Endometrial microvascular endothelial cells (primary cell): ENCODE results near the genes SLC22A14, RPL14 and CTNNB1.

DNA sequence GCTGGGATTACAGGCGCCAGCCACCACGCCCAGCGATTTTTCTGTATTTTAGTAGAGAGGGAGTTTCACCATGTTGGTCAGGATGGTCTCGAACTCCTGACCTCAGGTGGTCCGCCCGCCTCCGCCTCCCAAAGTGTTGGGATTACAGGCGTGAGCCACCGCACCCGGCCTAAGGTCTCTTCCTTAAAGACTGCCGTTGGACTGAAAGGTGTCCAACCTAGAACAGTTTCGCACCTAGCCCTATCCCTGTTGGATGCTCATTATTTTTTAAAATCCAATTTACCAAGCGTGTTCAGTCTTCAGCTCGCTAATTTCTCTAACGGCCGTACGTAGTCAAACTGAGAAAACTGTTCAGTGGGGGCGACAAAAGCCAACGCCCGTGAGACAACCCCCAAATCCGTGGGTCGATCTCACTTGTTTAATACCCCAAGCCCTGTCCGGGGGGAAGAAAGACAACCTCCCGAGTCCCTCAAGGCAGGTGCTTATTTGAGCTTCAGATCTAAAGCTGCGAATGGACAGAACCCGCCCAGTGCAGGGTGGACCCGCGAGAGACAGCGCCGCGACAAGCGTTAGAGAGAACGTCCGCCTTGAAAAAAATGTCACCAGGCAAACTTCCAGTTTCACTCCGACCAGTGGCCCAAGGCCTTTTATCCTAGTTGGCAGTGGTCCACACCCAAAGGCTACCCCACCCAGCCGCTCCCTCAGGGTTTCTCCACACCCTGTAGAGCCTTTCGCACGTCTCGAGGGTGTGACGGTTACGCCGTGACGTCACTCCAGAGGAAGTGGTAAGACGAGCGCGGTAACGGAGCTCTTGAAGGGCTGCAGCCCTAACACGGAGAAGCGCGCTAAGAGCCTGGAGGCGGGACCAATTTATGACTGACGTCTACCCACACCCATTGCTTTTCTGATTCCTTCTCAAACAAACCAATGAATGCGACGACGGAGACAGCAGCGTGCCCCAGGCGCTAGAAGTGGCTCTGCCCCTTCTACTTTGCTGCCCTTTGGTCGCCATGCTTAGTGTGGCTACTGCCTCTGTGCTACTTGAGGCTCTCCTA is 734 bp upstream of the OXSR1 start:
- RAMPAGE, long total RNA = no peak

DNA sequence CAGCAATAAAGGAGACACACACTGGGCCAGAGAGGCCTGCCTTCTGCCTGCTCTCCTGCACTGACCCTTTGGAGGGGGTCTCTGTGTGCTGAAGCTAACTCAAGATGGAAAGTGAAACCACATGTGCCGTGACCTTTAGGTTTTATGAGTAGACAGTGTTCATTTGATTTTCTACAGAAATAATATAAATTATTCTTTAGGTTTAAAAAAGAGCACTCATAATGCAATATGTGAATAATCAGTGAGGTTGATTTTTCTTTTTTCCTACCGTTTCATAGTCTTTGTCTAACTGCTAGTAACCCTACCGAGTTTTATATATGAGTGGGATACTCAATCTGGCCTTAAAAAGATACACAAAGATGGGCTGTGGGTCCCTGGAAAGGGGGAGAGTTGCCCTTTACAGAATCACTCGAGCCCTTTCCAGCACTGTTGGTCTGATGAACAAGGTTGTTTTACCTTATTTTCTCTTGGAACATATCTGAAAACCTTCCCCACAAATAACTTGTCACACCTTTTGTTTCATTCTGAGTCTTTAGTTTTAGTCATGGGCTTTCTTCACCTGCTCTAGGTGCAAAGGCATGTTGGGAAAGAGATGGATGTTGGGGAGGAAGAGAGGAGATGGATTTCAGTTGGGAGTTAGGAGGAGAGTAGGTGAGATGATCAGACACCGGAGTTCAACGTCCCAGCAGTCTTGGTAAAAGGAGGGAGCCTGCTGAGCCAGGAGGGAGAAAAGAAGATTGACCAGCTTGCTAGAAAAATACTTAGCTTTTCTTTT is 11.6 kb upstream of the SLC22A13 start:
- RAMPAGE, long total RNA = no peak

- RAMPAGE, long total RNA = no peak
Observed at GRCh38 chr3:38282109-38282418, at the start of gene SLC22A14. TSS of gene SLC22A14 (plus strand) at chr3:38282294.

DNA sequence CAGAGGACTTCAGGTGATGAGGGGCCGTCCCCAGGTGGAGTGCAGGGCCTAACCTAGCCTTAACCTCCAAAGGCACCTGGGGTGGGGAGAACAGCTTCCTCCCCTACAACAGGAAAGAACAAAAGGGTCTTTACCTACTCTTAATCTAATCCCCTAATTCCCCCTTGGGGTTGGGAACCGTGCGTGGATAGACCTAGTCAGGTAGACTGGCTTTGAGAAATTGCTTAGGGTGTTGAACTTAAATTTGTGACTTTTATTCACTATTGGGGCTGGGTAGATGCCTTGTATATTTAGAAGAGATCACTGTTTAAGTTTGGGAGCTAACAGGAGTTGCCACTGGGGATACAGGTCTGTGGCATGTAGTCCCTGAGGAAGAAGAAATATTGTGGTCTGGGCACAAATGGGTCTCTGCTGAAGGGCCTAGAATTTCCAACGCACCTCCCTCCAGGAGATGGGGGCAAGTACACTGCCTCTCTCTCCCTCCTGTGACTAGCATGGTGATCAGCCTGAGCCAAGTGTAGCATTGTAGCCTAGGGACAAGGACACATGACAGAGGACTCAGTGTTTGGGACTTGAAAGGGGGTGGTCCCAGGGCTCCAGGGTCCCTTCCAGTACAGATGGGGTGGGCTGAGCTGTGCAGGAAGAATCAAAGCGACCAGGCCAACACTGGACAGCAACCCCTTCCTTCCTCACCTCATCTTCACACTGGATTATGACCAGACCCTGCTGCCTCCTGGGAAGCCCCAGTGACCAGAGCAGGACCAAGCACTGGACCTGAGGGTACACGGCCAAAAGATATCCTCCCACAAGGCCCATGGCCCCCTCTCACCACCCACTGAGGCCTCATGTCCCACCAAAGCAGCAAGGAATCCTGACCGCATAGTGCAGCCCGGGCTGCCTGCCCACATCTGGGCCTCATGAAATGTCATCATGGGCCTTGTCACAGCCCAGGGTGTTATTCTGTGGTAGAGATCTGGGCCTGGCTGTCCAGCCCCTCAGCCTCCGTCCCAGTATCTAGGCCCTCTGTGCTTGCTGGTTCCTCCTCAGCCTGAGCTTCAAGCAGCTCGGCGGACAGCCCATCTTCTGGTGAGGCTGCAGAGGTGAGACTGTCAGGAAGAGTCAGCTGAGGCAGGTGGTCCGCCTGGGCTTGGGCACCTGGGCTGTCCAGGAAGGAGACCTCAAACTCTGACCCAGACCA is 9.7 kb downstream of the GORASP1 start:
- RAMPAGE, long total RNA = no peak

DNA sequence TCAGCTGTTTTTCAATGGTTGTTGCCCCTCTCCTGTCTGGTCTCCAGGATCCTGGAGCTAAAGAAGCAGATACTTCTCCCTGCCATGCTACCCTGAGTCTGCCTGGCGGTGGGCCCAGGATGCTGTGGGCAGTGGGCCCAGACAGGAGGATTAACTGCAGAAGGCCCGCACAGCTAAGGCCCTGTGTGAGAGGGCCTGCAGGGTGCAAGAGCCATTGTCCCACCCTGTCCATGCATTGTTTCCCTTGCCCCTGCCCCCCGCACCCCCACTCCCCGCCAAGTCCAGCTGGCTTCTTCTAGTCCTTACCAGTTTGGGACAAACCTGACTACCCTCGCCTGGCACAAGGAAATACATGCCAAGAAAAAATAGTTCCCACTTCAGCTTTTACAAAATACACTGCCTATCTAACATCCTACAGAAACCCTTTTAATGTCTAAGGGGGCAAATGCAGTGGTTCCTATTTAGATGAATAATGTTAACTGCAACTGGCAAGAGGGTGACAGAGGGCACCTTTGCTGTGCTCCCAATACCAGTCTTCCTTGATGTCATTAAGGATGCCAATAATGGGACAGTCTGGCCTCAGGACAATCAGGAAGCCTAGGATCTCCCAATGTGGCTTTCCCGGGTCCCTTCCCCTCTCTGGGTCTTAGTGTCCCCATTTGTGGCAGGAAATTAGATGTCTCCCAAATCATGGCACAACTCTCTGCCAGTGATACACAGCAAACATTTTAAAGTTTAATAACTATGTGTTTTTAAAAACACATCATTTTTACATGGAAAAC is 14.1 kb downstream of the CSRNP1 start:
- RAMPAGE, long total RNA = no peak

GRCh38 chr3:39141277-39141916 is 12.0 kb downstream of the CSRNP1 start:
- RAMPAGE, long total RNA = no peak

DNA sequence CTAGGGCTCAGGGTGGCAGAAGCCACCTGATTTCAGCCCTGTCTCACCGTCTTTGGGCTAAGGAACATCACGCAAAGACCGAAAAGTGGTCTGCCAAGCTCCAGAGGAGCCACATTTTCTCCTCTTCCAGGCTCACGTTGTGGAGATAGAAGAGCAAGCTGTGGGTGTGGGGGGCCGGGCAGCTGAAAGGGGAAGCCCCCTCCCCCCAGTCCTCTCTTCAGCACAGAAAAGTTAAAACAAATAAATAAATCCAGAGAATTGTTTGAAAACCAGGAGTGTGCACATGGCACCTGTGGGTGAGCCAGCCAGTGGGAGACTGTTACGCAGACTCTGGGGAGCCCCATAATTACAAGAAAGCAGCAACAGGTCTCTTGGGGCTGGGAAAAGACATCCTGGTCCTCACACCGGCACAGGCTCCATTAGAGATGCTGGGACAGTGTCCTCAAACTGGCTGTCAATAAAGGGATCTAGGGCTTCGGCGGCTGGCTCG is 10.7 kb downstream of the CSRNP1 start:
- RAMPAGE, long total RNA = no peak

DNA sequence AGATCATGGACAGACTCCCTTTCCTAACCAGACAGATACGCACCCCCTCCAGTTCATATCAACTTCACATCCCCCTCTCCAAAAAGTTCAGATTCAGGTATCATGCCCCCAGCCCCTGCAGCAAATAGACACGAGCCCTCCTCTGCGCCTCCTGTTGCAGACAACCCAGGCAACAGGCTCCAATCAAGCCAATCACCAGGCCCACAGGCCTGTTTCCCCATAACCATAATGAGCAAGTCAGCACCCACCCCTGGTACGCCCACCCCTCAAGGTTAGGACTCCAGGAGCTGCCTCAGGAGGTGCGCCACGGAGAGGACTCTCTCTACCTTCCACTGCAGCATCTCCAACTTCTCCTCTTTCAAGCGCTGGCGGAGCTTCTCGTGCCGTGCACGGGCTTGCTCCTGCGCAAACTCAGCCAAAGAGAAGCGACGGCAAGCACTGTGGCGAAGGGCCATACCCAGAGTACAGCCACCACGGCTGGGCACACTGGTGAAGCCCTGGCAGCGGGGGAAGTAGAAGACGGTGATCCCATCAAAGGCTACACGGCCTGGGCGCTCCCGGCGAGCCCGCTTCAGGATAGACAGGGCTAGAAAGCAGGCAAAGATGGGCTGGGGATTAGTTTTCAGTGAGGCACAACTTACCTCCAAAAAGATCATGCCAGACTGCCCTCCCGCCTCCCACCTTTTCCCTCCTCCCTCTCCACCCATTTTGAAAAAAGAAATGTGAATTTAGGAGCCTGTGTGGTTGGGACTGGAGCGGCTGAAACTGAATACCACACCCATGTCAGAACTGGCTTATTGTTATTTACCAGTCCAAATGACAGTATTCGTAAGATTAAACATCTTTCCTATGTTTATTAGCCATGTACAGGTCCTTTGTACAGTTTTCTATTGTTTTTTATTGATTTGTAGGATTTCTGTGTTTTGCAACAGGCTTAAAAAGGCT is 8.4 kb downstream of the CSRNP1 start:
- RAMPAGE, long total RNA = no peak

GRCh38 chr3:39202036-39202289 is 9.6 kb upstream of the XIRP1 start:
- RAMPAGE, long total RNA = no peak

- RAMPAGE, long total RNA = no peak
Observed at GRCh38 chr3:40076987-40077568, 232.4 kb upstream of the EIF1B start.

GRCh38 chr3:40312218-40312861 is 2.8 kb downstream of the EIF1B start:
- RAMPAGE, long total RNA = no peak

GRCh38 chr3:40457039-40457711 is at the start of gene RPL14:
TSS of gene RPL14 (plus strand) at chr3:40457339.
- RAMPAGE, long total RNA = start-site peak on the plus strand at chr3:40457306-40457355, 4,409 and 5,796 reads in 2 replicates

- RAMPAGE, long total RNA = no peak
Observed at GRCh38 chr3:40615298-40616458, 90.9 kb downstream of the ZNF621 start.

DNA sequence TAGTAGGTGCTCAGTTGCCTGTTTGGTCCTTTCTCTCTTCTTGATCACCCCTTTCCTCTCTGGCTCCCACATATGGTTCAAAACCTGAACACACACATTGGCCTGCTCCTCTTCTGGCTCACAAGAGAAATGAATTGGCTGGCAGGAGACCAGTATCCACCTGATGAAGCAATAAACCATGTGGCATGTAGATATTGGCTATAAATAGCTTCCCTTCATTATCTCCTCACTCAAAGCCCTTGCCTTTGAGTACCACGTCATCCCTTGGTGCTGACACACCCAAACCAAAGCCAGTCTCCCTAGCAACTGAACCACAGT is 98.7 kb downstream of the ZNF621 start:
- RAMPAGE, long total RNA = no peak

DNA sequence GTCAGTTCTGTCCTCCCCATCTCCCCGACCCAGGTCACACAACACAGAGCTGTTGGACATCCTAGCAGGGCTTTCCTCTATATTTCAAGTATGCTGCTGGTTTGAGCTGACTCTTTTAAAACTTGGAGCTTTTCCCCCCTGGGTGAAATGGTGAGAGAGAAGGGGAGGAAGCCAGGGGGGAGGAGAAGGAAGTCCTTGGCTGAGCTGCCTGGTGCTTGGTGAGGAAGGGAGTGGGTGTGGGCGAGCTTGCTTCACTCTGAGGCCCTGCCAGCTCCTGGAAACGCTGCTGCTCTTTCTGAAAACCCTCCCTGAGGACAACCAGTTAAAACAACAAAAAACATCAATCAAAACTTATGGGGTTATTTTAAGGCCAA is 165.9 kb downstream of the ZNF621 start:
- RAMPAGE, long total RNA = no peak

DNA sequence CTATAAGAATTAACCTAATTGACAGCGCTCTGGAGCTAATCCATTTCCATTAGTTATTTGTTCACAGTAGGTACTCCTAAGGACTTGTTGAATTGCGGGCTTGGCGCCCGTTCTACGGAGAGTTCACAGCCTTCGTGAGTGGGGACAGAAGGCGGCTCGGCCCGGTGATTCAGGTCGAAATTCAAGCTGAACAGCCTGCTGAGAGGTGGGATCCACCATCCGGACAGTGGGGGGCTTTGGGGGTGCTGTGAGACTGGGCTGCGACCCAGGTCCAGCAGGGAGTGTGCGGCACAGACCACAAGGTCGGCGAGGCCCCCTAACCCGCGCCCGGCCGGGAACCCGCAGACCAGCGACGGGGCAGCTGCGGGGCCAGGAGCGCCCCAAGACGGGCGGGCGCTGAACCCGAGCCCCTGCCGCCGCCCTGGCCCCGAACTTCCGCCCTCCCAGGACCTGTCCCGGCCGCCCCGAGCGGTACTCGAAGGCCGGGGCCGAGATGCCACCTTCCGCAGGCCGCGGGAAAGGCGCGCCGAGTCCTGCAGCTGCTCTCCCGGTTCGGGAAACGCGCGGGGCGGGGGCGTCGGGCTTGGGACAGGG is 631 bp upstream of the CTNNB1 start:
- RAMPAGE, long total RNA = no peak

- RAMPAGE, long total RNA = start-site peak on the plus strand at chr3:41199479-41199514, 169 and 309 reads in 2 replicates
Observed at GRCh38 chr3:41199171-41199828, at the start of gene CTNNB1. TSS of gene CTNNB1 (plus strand) at chr3:41199505.

GRCh38 chr3:41217105-41217396 is 17.7 kb downstream of the CTNNB1 start:
- RAMPAGE, long total RNA = no peak

DNA sequence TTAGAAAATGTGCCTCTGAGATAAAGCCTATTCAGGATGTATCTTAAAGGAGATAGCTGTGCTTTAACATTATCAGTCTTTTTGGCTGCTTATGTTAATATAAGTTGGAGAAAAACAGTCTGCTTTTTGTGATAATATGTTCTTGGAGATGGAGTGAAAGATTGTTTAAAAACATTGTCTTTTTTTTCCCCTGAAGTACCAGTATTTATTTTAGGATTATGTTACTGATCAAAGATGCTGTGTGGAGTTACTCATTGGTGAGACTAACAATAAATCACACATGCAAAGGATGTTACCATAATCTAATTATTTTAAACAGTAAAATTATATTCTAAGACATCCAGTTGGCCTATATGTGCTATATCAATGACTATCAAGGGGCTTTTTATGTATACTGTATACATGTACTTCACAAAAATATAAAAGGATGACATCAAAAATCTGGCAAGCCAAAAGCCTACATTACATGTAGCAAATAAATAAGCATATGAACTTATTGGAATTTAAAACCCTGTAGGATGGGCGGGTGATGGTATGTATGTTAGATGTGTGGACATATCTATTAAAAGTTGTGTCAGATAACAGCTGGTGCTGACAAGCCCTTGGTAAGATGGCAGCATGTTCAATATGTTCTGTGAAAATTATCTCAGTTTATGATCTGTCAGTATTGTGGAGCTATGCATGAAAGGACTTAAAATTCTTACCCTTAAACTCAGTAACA is 19.9 kb downstream of the CTNNB1 start:
- RAMPAGE, long total RNA = no peak

GRCh38 chr3:41693801-41694373 is 268.0 kb downstream of the ULK4 start:
- RAMPAGE, long total RNA = no peak